Metastatic Breast Carcinoma in the Ovary (tissue), 3 donors: ENCODE data around the gene THPO.

GRCh38 chr3:184306231-184306563 is 7.2 kb downstream of the PSMD2 start:
- PRO-cap, 3 experiments, result no peak in any of the 3 experiments

DNA sequence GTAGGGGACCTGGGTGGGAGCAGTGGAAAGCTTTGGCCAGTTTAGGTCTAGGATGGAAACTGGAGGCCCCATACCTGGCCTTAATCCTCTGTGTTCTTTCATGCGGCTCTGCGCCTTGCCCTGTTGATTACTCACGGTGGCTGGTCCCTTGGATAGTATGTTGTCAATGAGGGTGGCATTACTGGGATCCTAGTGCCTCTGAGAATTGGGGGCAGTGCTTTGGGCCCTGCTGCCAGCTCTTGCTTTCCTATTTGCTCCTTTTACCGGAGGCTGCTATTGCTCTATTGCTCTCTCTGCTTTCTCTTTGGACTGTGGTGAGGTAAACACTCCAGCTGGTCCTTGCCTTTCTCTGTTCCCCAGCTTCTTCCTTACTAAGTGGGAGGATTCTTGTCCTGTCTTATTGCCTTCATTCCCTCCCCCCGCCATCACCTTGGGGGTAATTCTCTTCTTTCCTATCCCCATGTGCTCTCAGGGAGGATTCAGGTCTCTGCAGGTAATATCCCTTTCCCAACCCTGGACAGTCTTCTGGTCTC is 1.9 kb downstream of the EIF4G1 start:
- PRO-cap, 3 experiments, result peak in 1 of 3 experiments; most common minus-strand start position 313 of the sequence (in 1)

GRCh38 chr3:184377581-184378548 is at the start of gene THPO:
THPO (minus strand) TSS chr3:184378207.
- PRO-cap, 3 experiments, result peak in 1 of 3 experiments; most common minus-strand start chr3:184377878 (in 1)

DNA sequence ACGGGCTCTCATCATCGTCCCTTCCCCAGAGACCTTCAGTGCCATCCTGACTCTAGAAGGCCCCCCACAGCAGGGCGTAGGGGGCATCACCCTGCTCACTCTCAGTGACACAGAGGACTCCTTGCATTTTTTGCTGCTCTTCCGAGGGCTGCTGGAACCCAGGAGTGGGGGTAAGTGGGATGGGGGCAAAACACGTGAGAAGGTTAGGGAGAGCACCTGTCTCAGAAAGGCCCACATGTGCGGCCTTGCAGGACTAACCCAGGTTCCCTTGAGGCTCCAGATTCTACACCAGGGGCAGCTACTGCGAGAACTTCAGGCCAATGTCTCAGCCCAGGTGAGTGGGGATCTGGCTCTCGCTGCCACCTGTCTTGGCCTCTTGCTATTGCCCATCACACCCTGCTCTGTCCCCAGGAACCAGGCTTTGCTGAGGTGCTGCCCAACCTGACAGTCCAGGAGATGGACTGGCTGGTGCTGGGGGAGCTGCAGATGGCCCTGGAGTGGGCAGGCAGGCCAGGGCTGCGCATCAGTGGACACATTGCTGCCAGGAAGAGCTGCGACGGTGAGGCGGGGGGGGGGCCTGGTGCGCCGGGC is 2.8 kb downstream of the CHRD start:
- PRO-cap, 3 experiments, result no peak in any of the 3 experiments

- PRO-cap, 3 experiments, result no peak in any of the 3 experiments
Measured at GRCh38 chr3:184472773-184473389, 88.7 kb upstream of the EPHB3 start.

- PRO-cap, 3 experiments, result peak in 3 of 3 experiments; most common plus-strand start chr3:184569132 (in 1); most common minus-strand start chr3:184569219 (in 2)
Measured at GRCh38 chr3:184568500-184569624, 7.3 kb downstream of the EPHB3 start.

DNA sequence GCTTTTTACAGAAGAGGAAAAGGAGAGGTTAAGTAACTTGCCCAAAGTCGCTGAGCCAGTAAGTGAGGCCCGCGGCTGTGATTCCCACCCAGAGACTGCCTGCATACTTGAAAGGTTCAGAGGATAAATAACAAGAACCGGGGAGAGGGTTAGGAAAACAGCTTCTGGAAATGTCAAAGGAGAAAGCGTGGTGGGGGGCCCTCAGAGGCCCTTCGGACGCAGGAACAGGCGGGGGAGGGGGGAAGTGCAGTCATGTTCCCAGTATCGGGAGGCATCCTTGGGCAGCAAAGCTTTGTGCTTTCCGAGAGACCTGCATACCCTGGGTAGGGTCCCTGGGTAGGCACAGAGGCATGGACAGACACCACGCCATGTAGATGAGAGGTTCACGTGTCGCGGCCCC is 21.4 kb downstream of the EPHB3 start:
- PRO-cap, 3 experiments, result no peak in any of the 3 experiments

DNA sequence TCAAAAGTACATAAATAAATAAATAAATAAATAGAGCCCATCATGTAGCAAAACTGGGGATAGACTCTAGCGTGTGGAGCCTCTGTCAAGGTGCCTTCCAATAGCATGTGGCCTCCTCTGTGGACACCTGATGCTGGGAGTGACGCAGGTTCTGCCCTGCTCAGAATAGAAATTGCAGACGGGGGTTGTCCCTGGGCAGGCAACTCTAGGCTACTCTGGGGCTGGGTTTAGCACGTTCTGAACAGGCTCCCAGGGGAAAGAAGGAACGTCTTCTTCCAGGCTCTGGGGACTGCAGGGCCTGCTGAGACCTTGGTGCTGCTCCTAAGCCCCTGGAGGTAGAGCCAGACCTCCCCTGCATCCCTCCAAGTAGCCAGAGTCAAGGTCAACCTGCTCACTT is 65.4 kb downstream of the EPHB3 start:
- PRO-cap, 3 experiments, result no peak in any of the 3 experiments

- PRO-cap, 3 experiments, result no peak in any of the 3 experiments
Measured at GRCh38 chr3:184642838-184643326, 69.0 kb downstream of the MAGEF1 start.

DNA sequence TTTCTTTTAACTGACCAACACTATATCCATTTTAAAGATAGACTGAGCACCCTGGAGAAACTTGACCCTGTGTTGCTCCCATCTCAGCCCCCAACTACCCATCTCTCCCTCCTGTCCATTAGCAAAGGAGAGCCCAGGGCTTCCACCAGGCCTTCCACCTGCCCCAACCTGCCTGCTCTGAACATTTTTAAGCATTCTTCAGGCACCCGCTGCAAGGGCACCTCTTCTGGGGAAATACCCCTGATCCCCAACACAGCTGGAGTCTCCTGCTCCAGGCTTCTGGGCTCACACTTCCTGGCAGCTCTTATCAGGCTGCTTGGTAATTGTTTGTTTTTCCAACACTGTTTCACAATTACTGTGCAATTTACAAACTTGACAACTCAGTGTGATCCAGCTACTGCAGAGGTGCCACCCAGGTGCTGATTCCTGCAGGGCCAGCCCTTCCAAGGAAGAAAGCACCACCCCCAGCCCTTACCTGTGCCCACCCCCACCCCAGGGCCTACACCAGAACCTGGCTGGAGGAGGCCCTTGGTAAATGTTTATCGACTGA is 66.6 kb downstream of the MAGEF1 start:
- PRO-cap, 3 experiments, result no peak in any of the 3 experiments

DNA sequence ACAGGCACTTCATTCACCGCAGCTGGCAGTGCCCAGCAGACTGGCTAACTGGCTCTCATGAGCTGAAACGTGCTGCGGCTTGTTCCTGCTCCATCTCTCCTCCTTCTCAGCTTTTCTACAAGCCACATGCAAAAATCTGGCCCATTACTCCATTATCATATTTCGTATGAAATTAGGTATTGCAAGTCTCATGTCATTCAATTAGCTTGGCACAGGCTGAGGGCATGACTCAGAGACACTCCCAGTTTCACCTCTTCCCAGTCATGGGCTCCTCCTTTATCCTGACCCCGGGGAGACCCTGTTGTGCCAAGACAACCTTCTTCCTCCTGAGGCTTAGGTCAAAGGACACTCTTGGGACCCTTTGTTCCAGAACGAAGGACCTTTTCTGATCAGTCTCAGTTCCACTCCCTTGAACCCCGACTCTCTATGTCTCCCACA is 59.9 kb downstream of the MAGEF1 start:
- PRO-cap, 3 experiments, result no peak in any of the 3 experiments

GRCh38 chr3:184747926-184748917 is 36.4 kb upstream of the MAGEF1 start:
- PRO-cap, 3 experiments, result no peak in any of the 3 experiments

DNA sequence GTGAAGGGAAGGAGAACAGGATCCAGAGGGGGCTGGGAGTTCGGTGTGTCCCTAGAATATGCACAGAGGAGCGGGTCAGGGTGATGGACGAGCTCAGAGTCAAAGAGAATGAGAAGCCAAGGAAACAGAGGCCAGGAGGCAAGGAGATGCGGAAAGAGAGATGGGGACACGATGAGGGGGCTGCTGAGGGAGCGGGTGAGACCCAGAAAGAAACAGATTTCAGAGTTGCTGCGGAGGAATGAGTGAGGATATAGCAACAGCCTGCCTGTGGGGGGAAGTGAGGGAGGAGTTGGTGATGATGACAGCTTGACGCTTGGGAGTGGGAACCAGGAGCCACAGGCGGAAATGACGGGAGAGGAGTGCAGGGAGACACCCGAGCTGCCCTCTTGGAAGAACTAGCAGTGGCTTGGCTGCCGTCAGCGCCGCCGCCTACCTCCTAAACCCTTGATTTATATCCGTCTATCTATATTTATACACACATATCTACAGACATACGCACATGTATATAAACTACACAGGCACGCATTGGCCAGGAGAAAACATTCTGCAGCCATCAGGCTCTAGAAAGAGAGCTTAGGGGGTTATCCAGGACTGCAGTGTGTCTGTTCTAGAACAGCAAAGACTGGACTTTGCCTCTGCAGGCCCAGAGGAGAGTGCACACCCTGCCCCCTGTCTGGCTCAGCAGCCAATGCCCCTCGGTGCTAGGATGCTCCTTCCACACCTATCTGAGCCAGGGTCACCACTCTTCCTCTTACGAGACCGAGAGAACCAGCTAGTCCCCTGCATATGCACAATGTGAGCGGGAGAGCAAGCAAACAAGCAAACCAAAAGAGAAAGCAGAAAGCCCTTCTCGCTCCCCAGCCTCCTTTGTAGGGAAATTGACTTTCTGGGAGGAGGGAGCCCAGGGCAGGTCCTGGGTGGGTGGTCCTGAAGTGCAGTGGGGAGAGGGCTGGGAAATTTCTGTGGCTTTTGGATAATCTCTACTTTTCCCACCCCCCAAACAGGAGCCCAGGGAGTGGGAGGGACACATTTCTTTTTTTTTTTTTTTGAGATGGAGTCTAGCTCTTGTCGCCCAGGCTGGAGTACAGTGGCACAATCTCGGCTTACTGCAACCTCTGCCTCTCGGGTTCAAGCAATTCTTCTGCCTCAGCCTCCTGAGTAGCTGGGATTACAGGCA is 45.3 kb upstream of the MAGEF1 start:
- PRO-cap, 3 experiments, result peak in 1 of 3 experiments; most common plus-strand start position 351 of the sequence (in 1); most common minus-strand start position 221 of the sequence (in 1)

GRCh38 chr3:184822060-184822519 is 10.1 kb downstream of the VPS8 start:
- PRO-cap, 3 experiments, result no peak in any of the 3 experiments

DNA sequence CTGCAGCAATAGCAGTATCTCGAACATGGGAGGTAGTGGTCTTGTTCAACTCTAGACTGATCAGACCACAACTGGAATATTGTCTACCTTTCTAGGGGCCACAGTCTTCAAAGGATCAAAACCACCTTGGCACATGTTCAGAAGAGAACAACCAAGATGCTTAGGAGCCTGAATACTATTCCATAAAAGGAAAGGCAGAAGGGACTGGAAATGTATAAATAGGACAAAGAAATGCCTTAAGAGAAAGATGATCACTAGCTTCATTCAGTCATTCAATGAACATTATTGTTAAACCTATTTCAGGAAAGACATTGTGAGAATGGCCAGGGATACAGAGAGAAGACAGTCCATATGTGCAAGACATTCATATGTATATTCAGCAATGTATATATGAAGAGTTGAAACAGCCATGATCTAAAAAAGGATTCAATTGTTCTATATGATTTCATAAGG is 2.2 kb downstream of the C3orf70 start:
- PRO-cap, 3 experiments, result no peak in any of the 3 experiments

DNA sequence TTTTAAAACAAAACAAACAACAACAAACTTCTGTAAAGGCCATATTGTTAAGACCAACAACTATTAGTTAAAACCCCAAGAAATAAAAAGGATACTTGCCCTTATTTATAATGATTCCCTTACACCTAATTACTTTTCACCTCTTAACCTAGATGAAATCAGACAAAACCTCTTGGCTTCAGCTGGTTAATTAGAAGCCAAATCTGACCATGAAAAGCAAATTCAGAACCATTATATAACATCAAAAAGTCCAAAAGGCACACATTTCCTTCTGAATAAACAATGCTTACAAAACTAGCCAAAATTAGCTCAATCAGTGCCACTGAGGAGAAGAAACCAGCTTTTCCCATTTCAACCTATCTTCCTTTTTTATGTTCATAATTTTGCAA is 3.3 kb downstream of the EHHADH start:
- PRO-cap, 3 experiments, result no peak in any of the 3 experiments

DNA sequence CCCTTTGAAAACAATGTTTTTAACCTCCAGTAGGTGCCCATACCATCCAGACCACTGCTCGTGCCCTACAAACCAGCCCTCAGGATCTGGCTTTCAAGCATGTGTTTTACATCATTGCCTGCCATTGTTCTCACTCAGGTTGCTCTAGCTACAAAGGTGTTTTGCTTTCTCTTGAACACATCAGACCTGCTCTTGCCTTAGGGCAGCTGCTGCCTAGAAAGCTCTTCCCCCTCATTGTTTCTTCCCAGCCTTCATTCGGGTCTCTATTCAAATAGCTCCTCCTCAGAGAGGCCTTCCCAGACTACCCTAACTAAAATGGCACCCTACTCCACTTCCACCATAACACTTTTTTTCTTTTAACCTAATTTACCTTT is 32.2 kb upstream of the MAP3K13 start:
- PRO-cap, 3 experiments, result no peak in any of the 3 experiments

GRCh38 chr3:185473356-185473955 is 25.4 kb downstream of the TMEM41A start:
- PRO-cap, 3 experiments, result no peak in any of the 3 experiments

DNA sequence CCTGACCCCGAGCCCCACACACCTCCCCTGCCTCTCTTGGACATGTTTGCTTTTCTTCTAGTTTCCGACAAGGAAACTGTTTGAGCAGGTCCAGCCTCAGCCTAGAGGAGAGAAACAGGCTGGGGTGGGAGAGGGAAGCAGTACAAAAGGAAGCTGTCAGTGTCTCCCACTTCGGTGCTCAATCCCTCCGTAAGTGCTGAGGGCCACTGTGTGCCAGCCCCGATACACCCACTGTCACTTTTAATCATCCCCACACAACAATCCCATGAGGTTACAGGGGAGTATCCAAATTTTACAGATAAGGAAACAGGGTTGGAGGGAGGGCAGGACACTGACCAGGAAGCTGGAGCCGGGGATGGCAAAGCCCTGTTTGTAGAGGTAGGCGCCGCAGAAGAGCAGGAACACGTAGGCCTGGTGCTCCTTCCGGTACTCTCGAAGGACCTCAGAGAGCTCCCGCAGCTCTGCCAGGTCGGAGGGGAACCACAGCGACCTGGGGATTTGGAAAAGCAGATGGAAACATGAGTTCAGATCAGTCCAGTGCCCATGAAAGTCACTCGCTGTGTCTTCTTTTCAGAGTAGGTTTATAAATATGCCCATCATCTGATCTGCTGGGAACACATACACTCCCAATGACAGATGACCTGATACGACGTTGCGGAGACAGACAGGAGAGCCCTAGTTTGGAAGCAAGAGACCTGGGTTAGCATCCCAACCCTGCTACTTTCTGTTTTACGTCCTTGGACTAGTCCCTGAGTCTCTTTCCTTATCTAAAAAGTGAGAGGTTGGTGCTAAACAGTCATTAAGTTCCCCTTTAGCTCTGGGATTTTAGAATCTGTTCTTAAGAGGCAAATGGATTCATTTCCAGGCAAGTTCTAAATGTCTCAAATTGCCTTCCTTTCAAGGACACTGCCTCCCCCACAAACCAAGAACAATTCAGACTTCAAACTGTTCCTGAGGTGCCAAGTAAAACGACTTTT is 2.1 kb downstream of the TMEM41A start:
- PRO-cap, 3 experiments, result no peak in any of the 3 experiments

- PRO-cap, 3 experiments, result no peak in any of the 3 experiments
Measured at GRCh38 chr3:185658253-185659299, 72.5 kb downstream of the SENP2 start.